H4 (cell line): ENCODE results near the genes PLIN2, DENND4C, IFNA14 and DMRTA1.

DNA sequence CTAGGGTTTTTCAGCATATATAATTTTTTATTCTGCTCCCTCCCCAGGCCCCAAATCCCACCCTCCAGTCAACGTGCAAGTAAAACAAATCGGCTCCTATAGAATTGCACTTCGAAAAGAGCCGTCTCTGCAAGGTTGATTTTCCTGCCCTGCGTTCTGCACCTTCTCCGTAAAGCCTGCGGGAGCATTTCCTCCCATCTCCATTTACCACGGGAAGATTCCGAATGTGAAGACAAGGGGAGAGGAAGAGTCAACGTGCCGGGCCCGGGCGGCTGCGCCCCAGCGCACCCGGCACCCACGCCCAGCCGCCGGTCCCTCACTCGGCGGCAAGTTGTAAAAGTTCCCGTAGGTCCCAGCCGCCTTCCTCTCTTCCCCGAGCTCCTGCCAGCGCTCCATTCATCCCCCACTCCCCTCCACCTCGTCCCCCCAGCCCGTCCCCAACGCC, 576 bp downstream of the BNC2 start:
- RAMPAGE, long total RNA: no peak

DNA sequence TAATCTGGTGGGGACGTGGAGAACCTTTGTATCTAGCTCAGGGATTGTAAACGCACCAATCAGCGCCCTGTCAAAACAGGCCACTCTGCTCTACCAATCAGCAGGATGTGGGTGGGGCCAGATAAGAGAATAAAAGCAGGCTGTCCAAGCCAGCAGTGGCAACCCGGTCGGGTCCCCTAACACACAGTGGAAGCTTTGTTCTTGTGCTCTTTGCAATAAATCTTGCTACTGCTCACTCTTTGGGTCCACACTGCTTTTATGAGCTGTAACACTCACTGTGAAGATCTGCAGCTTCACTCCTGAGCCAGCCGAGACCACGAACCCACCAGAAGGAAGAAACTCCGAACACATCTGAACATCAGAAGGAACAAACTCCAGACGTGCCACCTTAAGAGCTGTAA, 61.2 kb upstream of the CNTLN start:
- RAMPAGE, long total RNA: no peak

GRCh38 chr9:17520780-17520979, 58.2 kb upstream of the SH3GL2 start:
- RAMPAGE, long total RNA: no peak

GRCh38 chr9:19119647-19120268, 7.5 kb downstream of the PLIN2 start:
- RAMPAGE, long total RNA: no peak

GRCh38 chr9:19127343-19127896, at the start of gene PLIN2:
Gene PLIN2 (minus strand): TSS chr9:19127492.
- RAMPAGE, long total RNA: start-site peak on the minus strand at chr9:19127487-19127494, 22 reads

GRCh38 chr9:19229413-19229701, 1.1 kb upstream of the DENND4C start:
- RAMPAGE, long total RNA: no peak

DNA sequence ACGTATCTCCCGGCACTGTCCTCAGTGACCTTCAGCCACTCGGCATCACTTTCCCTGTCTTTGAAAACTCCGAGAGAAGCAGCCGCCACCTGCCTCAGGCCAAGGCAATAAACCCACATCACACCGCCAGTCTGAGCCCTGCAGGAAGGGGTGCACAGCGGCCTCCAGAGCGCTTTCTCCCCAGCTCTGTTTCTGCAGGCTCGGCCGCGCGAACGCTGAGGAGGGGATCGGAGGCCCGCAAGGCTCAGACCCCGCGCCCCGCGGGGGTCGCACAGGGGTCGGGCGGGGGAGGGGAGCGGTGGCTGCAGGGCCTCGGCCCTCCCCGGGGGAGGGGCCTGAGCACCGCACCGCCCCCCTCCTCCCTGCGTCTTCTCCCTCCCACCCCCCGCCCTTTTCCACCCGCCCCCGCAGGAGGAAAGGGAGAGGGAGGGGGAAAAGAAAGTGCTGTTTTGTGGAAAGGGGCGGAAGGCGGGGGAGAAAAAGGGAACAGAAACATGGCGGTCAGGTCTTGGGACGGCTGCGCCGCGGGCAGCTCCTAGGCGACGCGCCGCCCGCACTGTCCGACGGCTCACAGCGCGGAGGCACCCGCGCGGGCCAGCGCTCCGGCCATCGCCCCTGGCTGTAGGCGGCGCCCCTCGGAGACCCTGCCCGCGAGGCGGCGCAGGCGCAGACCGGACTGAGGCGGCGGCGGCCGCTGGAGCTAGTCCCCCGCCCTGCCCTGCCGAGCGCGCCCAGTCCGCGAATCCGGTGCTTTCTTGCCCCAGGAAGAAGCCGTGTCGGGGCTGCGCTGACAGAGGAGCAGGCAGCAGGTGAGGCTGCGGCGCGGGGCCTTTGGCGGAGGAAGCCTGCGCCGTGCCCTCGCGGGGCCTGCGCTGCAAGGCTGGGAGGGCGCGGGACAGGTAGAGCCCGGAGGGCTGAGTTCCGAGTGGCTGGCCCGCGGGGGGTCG, at the start of gene DENND4C:
TSS of gene DENND4C (plus strand) at position 669 of the 947 bp plus-strand sequence.
- RAMPAGE, long total RNA: start-site peak on the plus strand centred at position 722 of the sequence, 116 bp wide, 30 reads

DNA sequence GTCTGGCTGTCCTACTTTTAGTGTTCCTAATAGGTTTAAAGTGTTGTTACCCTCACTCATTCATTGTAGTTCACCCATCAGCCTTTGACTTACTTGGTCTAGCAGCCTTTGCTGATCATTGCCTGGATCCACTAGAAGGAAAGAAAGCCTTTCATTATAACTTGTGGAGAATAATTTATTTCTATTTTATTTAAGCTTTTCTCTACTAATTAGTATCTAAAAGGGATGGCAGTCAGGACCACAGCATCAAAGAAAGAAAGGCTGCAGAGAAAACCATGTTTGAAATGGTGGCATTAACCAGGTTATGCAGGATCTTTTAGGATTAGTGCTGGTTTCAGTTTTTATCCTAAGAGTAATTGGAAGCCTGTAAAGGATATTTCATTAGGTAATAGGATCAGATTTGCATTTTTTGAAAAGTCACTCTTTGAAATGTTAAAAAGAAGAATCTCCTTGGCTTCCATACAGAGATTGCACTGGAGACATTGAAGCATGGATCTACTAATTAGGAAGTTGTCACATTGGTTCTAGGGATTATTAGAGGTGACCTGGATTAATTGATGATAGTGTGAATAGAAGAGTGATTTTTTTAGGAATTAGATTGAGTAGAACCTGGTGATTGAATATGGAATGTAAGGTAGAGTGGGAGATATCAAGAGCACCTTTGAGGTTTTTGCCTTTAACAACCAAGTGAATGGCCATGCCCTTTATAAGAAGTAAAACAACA, 59.2 kb downstream of the RPS6 start:
- RAMPAGE, long total RNA: no peak

- RAMPAGE, long total RNA: no peak
These were observed 300.6 kb downstream of the MLLT3 start for GRCh38 chr9:20321772-20322080.

- RAMPAGE, long total RNA: no peak
These were observed 81.1 kb downstream of the MLLT3 start for GRCh38 chr9:20541183-20541619.

DNA sequence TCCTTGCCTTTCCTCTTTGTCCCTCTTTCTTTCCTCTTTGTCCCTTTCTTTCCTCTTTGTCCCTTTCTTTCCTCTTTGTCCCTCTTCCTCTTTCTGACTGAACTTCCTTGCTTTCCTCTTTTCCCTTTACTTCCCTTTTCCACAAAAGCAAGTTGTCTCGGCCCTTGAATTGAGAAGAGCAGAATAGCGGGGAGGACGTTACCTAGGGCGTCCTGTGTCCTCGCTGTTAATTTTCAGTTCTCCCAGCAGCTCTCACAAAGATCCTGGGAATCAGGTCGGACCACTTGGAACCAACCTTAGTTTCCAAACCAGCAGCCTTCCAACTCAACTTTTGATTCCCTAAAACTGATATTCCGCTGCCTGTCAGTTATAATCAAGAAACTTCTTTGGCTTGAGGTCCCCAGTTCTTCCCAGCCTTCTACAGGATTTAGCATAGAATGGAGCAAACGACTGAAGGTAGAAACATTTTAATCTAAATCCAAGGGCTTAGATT, 1.6 kb upstream of the MLLT3 start:
- RAMPAGE, long total RNA: no peak

GRCh38 chr9:20722233-20722575, 38.1 kb downstream of the FOCAD start:
- RAMPAGE, long total RNA: no peak

DNA sequence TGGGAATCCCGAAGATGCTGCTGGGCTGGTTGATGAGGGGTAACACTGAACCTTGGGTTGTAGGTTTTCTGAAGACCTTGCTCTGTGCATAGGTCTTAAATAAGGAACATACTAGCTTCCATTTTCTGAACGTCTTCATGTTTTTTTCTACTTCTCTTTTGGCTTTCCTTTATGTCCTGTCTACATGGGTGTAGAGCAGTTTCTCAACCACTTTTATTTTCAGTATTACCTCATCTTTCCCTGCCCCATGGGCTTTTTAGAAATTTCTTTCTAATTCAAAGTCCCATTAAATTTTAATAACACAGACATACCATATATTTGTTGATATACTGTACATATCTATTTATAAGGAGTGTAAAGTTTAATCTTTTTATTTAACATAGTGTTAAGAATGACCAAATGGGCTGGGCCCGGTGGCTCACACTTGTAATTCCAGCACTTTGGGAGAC, at the start of gene IFNA14:
TSS of gene IFNA14 (minus strand) at position 70 of the 449 bp plus-strand sequence.
- RAMPAGE, long total RNA: no peak

GRCh38 chr9:21682907-21683395, 119.5 kb upstream of the MTAP start:
- RAMPAGE, long total RNA: no peak

GRCh38 chr9:21836402-21836651, 33.9 kb downstream of the MTAP start:
- RAMPAGE, long total RNA: no peak

DNA sequence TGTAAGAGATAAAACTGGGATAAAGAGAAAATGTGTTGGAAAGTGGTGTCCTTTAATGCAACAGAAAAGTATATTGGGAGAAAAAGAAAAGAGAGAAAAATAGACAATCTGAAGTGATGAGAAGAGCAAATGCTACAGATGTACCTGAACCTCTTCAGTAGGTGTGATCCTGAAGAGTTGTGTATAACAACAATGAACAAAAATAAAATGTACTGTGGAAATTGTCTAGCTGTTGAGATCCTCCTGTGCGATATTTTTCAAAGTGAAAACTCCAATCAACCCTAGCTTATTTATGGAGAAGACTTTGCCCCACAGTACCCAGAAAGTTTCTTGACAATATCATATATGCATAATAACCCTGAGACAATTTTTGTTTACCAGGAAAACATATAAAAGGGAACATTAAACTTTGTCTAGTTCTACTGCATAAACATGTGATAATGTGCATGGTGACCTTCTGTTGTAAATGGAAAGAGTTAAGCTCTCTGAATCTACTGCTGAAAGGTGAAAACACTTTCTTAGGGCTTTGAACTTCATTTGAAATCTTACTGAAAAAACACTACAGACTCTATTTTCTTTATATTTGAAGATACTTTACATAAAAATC, 32.1 kb upstream of the CDKN2B start:
- RAMPAGE, long total RNA: no peak

DNA sequence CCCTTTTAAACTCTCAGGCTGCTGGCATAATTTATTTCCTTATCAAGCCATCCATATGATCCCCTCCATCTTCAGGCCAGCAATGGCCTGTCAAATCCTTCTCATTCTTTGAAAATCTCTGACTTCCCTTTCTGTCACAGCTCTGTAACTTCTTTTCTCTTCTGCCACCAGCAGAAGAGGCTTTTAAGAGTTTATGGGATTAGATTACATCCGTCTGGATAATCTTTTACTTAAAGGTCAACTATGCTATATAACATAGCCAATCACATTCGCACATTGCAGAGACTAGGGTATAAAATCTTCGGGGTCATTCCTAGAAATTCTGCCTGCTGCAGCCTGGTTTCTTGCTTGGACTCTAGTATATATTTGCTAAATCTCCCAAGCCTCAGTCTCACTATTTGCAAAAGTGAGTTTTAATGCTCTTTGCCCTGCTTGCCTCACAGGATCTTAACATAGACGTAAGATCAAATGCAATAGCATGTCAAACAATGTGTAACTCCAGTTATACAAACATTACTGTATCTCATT, 104.2 kb upstream of the CDKN2B start:
- RAMPAGE, long total RNA: no peak

GRCh38 chr9:22124699-22125053, 115.6 kb upstream of the CDKN2B start:
- RAMPAGE, long total RNA: no peak

DNA sequence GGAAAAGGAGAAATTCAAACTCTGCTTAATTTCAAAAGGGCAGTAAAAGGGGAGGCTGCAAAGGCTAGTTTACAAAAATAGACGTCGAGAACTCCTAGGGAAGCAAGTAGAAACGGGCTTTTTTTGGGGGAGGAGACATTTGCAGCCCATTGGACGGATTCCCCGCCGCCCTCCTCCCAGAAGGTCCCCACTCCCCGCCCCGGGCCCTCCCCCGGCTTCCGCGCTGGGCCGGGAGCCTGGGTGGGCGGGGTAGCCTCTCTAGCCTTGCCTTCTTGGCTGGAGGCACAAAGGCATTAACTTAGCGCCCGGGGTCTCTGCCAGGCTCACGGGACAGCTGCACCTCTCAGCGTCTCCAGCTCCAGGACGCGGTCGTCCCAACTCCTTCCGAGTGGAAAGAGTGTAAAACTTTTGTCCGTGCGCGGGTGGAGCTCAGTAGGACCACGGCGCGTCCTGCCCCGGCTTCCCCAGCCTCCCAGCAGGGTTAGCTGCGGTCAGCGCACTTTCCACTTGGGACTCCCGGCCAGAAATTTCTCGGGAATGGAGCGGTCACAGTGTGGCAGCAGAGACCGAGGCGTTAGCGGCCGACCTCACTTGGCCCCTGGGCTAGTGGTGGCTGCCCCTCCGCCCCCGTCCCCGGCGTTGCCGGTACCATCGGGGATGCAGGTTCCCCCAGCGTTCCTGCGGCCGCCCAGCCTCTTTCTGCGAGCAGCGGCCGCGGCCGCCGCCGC, at the start of gene DMRTA1:
TSS of gene DMRTA1 (plus strand) at position 296 of the 728 bp plus-strand sequence.
- RAMPAGE, long total RNA: no peak

DNA sequence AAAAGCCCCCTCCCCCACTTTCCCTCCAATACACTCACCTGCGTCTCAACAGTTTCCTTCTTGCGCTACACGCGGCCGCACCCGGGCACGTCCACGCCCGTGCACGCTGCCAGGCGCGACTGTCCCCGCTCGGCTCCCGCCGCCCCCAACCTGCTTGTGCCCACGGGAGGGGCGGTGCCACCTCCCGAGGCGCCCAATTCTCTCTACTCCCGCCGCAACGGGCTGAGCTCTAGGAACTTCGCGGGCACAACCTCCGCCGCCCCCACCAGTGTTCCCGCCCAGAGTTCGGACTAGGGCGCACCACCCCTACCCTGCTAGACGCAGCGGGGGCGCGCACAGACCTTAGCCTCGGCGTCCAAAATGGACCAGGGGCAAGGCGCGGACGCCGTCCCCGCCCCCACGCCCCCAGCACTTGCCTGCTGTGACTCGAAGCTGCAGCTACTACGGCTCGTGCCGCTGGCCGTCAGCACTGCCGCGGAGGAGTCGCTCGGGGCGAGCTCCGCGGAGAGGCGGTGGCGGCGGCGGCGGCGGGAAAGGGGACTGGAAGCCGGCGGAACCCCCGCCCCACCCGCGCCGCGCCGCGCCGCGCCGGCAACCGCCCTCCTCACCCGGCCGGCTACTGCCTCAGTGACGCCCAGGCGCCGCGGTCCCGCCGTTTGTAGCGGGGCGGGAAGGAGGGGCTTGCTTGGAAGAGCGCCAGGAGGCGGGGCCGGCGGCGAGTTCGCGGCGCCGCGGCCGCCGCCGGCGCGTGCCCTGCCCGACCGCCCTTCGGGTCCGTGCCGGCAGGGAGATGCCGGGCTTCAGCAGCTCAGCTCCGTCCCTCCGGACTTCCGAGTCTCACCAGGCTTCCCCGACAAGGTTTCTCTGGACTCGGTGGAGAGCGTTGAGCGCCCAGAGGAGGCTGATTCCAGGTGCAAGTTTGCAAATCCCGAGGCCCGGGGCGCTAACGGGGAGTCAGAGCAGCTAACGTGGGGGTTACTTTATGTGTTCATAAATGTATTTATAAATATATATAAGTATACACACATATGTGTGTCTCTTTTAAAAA, 4.5 kb downstream of the ELAVL2 start:
- RAMPAGE, long total RNA: no peak